Right ventricle myocardium (tissue), 1 donor: ENCODE data around the genes AGRN and DVL1.

DNA sequence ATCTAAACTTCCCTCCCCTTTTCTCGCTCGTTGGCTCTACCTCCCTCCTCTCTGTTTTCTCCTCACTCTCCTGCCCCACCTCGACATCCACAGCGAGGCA lies 97.1 kb upstream of the SAMD11 start:
- PRO-cap, 2 experiments: no peak in any of the 2 experiments

DNA sequence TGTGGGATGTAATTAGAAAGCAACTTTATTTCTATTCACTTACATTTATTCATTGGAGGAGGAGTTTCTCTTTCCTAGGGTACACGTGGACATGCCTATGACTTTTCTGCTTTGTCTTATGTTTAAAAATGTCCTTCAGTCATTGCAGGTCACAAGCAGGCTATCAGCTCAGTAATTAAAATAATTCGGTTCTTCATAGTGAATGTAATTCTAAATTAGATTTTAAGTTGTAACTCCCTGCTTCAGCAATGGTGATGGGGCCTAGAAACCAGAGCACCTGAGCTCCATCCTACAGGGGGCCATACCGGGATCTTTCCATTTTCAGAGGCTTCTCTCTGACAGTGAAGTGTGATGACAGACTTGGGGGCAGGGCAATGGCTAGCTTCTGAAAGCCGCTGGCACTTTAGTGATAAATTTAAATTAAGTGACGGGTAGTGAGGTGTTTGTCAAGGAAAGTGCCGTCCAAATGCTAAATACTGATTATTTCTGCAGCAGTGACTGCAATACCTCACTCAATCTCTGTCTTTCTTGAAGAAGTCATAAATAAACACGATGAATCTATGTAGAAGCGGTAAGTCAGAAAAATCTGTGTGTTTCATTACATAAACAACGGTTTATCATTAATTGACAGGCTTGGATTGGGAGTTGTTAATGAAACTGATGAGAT lies 92.5 kb upstream of the SAMD11 start:
- PRO-cap, 2 experiments: peak in 1 of 2 experiments; most common plus-strand start position 418 of the sequence (in 1); most common minus-strand start position 322 of the sequence (in 1)

- PRO-cap, 2 experiments: no peak in any of the 2 experiments
Measured at GRCh38 chr1:875772-876006, 48.0 kb upstream of the SAMD11 start.

- PRO-cap, 2 experiments: no peak in any of the 2 experiments
Measured at GRCh38 chr1:876162-876582, 47.6 kb upstream of the SAMD11 start.

DNA sequence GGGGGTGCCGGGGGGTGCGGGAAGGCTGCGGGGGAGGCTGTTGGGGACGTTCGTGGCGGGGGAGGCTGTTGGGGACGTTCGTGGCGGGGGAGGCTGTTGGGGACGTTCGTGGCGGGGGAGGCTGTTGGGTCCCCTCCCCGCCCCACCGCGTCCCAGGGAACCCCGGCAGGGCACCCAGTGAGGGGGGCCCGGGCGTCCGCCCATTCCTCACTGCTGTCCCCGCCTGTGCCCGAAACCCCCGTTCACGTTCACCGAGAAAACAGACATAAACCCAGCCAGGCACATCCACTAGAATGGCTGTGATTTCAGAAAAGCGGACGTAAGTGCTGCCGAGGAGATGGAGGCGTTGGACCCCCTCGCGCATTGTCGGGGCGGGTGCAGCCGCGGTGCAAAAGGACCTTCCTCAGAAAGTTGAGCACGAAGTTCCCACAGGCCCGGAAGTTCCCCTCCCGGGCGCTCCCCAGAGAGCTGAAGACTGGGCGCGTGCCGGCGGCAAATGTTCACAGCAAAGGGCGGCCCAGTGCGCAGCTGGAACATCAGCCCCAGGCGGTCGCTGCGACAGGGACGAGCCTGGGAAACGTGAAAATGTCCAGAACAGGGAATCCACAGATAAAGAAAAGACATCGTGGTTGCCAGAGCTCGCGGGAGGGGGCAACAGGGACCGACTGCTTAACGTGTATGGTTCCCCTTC lies 18.6 kb upstream of the SAMD11 start:
- PRO-cap, 2 experiments: no peak in any of the 2 experiments

- PRO-cap, 2 experiments: no peak in any of the 2 experiments
Measured at GRCh38 chr1:933156-933424, 9.4 kb downstream of the SAMD11 start.

- PRO-cap, 2 experiments: peak in 2 of 2 experiments; most common plus-strand start chr1:1019637 (in 2); most common minus-strand start chr1:1019752 (in 2)
Measured at GRCh38 chr1:1019300-1020464, at the start of gene AGRN. Gene AGRN (plus strand): TSS chr1:1020120.

DNA sequence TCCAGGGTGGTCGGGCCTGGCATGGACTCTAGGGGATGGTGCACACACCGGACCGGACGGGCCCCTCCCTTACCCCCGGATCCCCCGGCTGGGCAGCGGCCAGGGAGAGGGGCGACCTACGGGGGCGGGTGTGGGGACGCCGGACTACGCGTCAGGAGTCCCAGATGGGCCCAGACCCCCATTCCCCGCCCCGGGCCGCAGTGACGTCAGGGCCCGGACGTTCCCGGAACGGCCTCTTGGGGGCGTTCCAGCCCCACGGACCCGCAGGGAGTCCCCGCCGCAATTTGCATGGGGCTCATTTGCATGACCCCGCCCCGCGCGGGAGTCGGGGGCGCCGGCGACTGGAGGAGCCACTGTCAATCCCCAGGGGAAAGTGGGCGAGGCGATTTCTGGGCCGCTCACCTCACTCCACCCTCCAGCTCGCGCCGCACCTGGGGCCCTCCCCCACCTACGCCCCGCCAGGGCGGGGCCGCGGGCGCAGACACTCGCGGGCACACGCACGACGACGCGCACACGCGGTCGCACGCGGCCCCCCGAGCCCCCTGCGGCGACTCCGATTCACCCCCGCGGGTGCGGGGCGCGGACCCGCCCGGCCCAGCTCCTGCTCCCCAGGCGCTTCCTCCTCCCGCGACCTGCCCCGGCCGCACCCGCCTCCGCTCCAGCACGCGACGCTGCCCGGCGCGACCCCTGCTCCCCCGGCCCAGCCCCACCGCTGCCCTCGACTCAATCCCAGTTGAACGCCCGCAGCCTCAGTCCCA lies 13.1 kb downstream of the AGRN start:
- PRO-cap, 2 experiments: no peak in any of the 2 experiments

DNA sequence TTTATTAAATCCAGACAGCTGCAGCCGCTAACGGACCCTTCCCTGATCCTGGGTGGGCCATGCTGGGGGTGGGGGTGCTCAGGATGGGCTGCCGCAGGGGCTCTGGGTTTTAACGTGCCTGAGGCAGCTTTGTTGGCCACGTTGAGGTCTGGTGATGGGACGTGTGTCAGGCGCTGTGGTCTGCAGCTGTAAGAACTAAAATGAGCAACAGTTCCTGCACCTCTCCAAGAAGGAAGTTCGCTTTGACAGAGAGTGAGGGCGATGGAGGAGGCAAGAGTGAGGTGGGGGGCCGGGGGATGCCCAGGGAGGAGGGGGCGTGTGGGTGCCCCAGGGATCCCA lies 19.6 kb downstream of the AGRN start:
- PRO-cap, 2 experiments: no peak in any of the 2 experiments

- PRO-cap, 2 experiments: no peak in any of the 2 experiments
Measured at GRCh38 chr1:1063739-1064722, 10.1 kb downstream of the RNF223 start.

GRCh38 chr1:1067166-1068157 lies 6.6 kb downstream of the RNF223 start:
- PRO-cap, 2 experiments: no peak in any of the 2 experiments

DNA sequence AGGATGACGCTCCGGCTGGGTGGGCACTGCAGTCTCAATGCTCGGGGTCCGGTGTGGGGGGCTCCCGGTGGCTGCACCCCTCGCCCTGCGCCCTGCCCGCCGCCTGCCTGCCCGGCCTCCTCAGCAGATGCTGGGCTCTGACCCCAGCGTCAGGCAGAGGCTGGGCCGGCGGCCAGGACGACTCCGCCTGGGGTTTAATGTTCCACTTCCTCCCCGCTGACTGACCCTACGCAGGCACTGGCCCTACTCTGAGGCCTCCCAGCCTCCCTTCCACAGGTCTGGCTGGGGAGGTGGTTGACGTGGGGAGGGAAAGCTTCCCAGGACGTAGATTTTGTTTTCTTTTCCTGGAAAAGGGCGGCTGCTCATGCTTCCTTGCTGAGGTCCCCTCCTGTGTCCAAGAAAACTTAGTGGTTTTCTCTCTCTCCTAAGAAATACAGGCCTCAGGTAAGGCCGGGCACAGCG lies 17.5 kb upstream of the C1orf159 start:
- PRO-cap, 2 experiments: peak in 1 of 2 experiments; most common minus-strand start position 139 of the sequence (in 1)

GRCh38 chr1:1136912-1137962 lies 21.3 kb upstream of the C1orf159 start:
- PRO-cap, 2 experiments: no peak in any of the 2 experiments

DNA sequence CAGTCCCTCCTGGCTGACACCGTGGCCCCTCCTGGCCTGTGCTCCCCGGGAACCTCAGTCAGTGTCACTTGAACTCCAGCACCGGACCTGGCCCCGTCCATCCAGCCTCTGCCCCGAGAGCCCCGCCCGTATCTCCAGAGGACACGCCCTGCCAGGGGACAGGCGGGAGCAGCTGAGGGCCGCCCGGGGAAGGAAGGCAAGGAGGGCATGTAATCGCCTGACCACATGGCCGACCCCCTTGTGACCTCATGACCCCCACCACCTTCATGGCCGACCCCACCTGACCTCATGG lies 28.6 kb upstream of the TTLL10 start:
- PRO-cap, 2 experiments: no peak in any of the 2 experiments

DNA sequence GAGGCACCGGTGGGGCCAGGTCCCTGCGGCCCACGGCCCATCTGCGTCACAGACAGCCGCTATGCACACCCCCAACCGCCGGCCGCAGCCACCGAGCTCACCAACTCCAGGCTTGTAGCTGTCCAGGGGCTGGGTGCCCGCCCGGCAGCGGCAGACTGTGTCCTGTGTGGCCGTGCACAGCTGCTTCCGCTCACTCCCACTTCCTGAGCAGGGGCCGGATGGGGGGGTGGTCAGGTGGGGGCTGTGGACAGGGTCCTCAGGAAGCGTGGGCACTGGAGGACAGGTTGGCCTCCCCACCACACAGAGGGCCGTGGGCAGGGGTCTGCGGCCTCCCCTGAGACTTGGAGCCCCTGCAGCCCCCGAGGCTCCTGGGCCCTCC lies 1.1 kb downstream of the TNFRSF4 start:
- PRO-cap, 2 experiments: peak in 2 of 2 experiments; most common plus-strand start position 272 of the sequence (in 2); most common minus-strand start position 93 of the sequence (in 1)

DNA sequence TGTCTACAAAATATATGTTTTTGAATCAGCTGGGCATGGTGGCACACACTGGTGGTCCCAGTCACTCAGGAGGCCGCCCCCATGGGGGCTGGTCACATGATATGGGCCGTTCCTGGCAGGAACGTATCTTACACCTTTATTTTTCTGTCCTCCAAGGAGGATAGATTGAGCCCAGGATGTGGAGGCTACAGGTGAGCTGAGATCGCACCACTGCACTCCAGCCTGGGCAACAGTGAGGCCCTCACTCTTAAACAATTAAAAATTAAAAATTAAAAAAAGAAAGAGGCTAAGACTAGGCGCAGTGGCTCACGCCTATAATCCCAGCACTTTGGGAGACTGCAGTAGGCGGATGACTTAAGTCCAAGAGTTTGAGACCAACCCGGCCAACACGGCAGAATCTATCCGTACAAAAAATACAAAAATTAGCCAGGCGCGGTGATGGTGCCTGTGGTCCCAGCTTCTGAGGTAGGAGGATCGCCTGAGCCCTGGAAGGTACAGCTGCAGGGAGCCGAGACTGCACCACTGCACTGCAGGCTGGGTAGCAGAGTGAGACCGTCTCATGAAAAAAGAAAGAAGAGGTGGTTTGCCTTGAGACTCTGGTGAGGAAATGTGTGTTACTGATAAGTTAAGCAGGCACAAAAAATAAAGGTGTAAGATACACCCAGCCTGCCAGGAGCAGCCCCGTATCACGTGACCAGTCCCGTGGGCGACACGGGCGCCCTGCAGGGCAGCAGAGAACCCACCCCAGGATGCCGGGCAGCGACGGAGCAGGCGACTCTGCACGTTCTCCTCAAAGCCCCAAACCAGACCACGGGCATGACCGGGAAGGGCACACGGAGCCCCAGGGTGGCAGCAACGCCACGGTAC lies 7.7 kb upstream of the TNFRSF4 start:
- PRO-cap, 2 experiments: no peak in any of the 2 experiments

DNA sequence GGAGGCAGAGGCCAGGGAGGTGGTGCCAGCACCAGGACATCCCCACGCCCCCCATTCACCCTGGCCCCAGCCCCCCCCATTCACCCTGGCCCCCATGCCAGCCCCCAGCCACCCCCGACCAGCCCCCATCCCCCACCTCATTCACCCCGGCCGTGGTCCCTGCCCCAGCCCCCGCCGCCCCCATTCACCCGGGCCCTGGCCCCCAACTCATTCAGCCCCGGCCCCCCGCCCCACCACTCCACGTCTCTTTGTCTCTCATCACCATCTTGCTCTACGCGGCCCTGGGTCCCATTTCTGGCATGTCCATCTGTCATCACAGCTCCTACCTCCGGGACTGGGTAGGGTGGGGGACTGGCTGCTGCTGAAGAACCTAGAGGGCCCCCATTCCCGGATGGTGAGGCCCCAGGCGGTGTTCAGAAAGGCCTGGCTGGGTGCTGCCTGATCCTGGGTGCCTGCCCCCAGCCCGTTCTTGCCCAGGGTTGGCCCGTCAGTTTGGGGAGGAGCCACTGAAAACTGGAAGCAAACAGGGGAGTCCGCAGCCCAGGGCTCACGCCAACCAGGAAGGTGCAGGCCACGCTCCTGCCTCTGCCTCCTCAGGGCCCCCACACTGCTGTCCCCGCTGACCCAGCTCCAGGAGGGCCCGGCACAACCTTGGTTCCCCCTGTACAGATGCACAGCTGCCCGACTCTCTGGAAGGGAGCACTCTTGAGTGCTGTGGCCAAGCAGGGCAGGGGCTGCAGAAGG lies 5.8 kb downstream of the C1QTNF12 start:
- PRO-cap, 2 experiments: no peak in any of the 2 experiments

- PRO-cap, 2 experiments: peak in 1 of 2 experiments; most common minus-strand start chr1:1318349 (in 1)
Measured at GRCh38 chr1:1318269-1318840, 6.1 kb downstream of the INTS11 start.

GRCh38 chr1:1330003-1331071 lies 743 bp upstream of the TAS1R3 start:
- PRO-cap, 2 experiments: no peak in any of the 2 experiments

DNA sequence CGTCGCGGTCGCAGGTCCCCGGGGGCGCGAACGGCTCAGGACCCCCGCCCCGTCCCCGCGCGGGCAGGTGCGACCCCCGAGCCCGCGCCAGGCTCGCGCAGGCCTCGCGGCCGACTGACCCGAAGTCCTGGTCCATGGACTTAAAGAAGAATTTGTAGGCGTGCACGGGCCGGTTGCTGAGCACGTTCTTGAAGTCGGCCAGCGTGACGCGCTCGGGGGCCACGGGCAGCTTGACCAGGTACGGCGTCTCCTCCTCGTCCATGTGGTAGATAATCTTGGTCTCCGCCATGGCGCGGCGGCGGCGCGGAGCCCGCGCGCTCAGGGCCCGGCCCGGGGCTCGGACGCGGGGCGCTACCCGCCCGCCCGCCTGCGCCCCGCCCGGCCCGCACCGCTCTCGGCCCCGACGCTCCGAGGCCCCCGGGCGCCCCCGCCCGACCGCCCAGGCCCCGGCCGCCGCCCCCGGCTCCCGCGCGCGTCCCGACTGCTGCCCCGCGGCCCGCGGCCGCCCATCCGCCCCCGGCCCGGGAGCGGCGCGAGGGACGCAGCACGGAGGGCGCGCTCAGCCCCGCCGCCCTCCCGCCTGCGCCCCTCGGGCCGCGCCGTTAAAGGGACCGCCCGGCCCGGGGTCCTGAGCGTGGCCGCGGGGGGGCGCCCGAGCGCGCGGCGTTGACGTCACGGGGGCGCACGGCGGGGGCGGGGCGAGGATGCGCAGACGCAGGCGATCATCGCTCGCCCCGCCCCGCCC lies at the start of gene DVL1:
DVL1 (minus strand) TSS at position 642 of the 745 bp plus-strand sequence.
- PRO-cap, 2 experiments: peak in 2 of 2 experiments; most common minus-strand start position 604 of the sequence (in 2)